ENCODE measurements around a stretch of chr20.

GRCh38 chr20:13243787-13244368, 22.8 kb downstream of the ISM1 start:
- RRBS, 2 experiments: no CpG with 5 or more reads among the region's 2 CpGs
CAGE:
- cytosol, long polyA minus RNA: no peak
- cytosol, long polyA plus RNA: no peak
- long polyA plus RNA: no peak
- nucleus, long polyA minus RNA: no peak
- nucleus, long polyA plus RNA: no peak

DNA sequence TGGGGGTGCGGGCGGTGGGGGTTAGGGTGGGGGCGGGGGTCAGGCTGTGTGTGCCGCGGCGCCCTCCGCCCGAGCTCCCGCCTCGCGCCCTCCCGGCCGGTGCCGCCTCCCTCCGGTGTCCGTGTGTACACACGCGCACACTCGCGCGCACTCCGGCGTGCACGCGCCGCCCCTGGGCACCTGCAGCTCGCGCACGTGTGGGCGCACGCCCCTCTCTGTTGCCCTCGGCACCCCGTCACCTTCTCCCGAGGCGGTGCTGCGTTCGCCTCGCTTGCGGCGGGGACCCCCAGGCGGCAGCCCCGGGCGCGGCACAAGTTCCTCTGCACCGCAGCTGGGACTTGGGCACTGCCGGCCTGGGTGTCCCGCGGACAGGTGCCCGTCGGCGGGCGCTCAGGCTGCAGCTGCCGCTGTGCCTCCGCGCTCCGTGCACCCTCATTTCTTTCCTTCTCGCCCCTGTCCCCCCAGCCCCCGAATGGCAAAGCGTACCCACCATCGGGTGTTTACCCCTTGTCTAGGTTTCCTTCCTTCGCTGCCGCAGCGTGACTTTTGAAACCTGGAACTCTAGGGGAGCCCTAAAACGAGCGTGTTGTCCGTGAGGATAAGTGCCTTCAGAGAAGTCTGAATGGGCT, 628 bp downstream of the MACROD2 start:
- RRBS, 2 experiments: 17 to 21% methylated on average over 12 to 20 of the region's 66 CpGs
CAGE:
- cytosol, long polyA minus RNA: no peak
- cytosol, long polyA plus RNA: no peak
- long polyA plus RNA: no peak
- nucleus, long polyA minus RNA: no peak
- nucleus, long polyA plus RNA: no peak

DNA sequence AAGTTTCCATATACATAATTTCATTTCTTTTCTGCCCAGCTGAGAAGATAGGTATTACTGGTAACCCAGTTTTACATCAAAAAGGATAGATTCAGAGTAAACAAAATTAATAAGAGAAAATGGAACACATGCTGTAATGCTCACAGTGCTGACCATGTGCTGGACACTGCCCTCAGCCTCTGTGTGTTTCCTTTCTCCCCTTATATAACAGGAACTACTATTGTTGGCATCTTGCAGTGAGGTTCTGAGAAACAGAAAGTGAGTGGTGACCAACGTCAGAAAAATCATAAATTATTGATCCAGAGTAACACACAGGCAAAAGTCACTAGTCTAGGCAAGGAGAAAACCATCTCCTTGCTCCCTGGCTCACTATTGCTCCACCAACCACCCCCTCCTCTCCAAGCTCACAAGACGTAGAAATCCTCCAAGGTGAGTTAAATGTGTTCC, 89.8 kb downstream of the KIF16B start:
- RRBS, 2 experiments: no CpG with 5 or more reads among the region's 2 CpGs
CAGE:
- cytosol, long polyA minus RNA: no peak
- cytosol, long polyA plus RNA: no peak
- long polyA plus RNA: no peak
- nucleus, long polyA minus RNA: no peak
- nucleus, long polyA plus RNA: no peak

DNA sequence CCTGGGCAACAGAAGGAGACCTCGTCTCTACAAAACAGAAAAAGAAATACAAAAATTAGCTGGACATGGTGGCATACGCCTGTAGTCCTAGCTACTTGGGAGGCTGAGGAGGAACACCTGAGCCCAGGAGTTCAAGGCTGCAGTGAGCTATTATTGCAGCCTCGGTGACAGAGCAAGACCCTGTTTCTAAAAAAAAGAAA, 12.3 kb upstream of the SNRPB2 start:
- RRBS, 2 experiments: no CpG with 5 or more reads among the region's 3 CpGs
CAGE:
- cytosol, long polyA minus RNA: no peak
- cytosol, long polyA plus RNA: no peak
- long polyA plus RNA: no peak
- nucleus, long polyA minus RNA: no peak
- nucleus, long polyA plus RNA: no peak

DNA sequence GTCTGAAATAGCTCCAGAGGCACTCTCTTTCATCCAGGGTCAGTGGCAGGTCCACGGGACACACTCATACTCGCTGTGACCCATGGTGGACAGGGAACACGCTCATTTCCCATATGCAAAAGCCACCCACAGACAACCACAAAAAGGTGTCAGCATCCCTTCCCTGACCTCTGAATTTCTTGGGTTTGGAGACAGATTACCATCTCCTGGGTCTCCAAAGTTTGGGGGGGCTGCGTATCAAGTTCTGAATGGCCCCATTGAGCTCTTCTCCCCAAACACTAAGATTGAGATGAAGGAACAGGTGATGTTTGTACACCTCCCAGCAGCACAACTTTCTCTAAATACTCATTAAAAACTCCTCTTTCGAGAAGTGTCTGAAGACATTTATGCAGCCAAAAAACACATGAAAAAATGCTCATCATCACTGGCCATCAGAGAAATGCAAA, 73.4 kb upstream of the PCSK2 start:
- RRBS, 2 experiments: no CpG with 5 or more reads among the region's 5 CpGs
CAGE:
- cytosol, long polyA minus RNA: no peak
- cytosol, long polyA plus RNA: no peak
- long polyA plus RNA: no peak
- nucleus, long polyA minus RNA: no peak
- nucleus, long polyA plus RNA: no peak

DNA sequence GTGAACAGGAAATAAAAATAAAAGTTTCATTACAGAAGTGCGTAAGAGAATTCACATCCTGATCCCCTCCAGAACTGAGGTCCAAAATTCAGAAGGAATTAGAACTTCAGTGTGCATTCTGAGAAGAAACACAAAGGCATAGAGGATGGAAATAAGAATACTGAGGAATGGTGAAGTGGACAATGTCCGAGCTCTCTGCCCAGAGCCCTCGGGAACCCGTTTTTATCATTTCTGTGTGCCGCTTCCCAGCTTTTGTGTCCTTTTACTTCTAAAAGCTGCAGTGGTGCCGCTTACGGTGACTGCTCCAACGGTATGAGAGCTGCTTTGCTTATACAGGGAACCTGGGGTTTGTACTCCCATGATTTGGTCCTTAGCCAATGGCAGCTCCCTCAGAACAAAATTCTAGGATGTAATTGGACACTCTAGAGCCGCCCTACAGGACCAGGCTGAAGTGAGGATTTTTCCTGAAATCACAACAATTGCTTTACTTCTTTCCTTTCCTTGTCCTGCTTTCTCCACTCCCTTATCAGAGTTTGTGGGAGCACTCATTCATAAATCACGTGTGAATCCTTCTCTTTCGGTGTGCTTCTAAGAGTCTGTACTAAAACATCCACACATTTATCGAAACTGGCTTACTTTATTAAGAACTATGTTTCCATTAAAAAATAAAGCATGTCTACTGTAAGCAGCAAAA, 24.2 kb upstream of the PCSK2 start:
- RRBS, 2 experiments: no CpG with 5 or more reads among the region's 12 CpGs
CAGE:
- cytosol, long polyA minus RNA: no peak
- cytosol, long polyA plus RNA: no peak
- long polyA plus RNA: no peak
- nucleus, long polyA minus RNA: no peak
- nucleus, long polyA plus RNA: no peak

GRCh38 chr20:17542819-17543440, 11.8 kb upstream of the BFSP1 start:
- RRBS, 2 experiments: no CpG with 5 or more reads among the region's 5 CpGs
CAGE:
- cytosol, long polyA minus RNA: no peak
- cytosol, long polyA plus RNA: no peak
- long polyA plus RNA: no peak
- nucleus, long polyA minus RNA: no peak
- nucleus, long polyA plus RNA: no peak

DNA sequence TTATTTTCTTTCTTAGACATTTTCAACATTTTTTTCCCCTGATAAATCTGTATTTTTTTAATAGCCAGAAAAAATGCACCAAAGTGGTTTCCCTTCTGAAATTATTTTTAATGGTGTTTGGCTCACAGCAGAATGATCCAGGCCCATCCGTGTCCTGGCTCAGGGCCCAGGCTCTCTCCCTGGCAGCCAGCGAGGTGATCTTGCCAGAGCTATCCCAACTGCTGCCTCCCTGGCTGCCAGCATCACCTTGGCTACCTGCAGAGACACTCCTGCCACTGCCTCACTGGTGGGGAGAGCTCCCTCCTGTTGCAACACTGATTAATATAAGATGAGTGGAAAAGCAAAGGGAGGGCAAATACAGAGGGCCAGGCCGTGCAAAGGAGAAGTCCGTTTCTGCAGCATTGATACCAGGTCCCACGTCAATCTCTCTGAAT, 13.0 kb upstream of the DSTN start:
- RRBS, 2 experiments: no CpG with 5 or more reads among the region's 5 CpGs
CAGE:
- cytosol, long polyA minus RNA: no peak
- cytosol, long polyA plus RNA: no peak
- long polyA plus RNA: no peak
- nucleus, long polyA minus RNA: no peak
- nucleus, long polyA plus RNA: no peak

DNA sequence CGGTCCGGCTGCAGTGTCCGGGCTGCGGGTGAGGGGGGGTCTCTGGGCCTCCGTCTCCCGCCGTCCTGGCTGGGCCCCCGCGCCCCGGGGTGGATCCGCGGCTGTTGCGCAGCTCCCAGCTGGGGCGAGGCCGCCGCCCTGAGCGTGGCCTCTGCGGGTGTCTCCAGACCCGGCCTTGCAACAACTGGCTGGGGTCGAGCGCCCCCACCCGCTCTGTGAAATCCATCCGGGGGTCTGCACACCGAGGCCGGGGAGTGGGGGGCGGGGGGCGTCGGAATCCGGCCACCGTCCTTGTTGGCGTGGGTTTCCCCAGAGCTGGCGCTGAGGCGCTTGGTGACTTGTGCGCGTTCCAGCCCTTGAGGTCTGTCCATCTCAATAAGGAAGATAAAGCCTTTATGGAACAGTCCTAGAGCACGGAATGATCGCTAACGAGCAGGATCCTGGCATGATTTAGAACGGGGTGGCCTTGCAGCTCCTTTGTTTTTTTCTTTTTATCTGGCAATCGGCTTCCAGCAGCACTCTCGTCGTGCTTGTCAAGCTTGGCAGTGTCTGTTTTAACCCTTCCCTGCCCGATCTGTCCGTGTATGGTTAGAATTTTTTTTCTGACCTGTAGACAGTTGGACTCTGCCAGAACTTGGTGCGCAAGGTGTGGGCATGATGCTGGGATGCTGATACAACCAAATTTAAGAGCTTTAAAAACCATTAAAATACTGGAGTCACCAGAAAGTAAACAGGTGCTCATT, 622 bp downstream of the DSTN start:
- RRBS, 2 experiments: 1% methylated on average over 18 of the region's 45 CpGs
CAGE:
- cytosol, long polyA minus RNA: no peak
- cytosol, long polyA plus RNA: no peak
- long polyA plus RNA: no peak
- nucleus, long polyA minus RNA: no peak
- nucleus, long polyA plus RNA: no peak

DNA sequence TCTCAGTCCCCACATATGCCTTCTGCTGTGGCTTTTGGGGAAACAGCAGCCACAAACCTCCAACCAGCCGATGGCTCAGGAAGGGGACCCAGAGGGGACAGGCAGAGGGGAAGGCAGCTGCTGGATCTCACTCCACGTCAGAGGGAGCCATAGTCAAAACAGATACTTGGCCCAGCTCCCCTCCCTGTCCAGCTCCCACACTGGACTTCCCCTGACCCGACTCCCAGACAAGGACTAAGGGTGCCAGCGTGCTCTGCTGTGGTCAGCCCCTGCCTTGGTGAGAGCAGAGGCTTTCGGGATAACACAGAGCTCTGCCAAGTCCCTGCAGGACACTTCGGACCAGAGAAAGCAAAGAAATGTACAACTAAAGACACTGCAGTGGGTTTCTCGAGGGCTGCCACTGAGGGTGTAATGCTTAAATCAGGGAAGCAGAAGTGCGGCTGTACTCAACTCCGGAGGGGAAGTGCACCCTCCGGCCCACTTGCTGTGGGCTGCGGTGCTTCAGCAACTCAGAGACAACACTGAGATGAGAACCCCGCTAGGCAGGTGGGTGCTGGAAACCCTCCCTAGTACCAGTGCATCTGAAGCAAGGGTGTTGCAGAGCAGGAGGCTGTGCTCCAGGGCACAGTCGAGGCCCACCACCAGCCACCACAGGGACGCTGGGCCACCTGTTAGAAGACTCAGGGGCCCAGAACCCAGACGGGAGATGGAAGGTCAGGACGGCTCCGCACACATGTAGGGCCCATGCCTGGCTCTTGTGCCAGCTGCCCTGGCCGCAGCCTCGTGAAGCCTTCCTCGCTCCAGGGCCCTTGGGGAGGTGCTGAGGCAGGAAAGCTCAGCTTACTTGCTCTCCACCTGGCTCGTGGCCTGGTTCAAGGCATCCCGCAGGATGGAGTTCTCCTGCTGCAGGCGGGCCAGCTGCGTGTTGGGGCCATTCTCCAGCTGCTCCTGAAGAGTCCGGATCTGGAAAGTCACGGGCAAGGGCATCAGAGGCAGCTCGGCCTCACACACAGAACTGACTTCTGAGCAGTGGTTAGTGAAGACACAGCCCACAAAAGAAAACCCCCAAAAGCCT, 47.0 kb downstream of the RRBP1 start:
- RRBS, 2 experiments: no CpG with 5 or more reads among the region's 27 CpGs
CAGE:
- cytosol, long polyA minus RNA: no peak
- cytosol, long polyA plus RNA: no peak
- long polyA plus RNA: no peak
- nucleus, long polyA minus RNA: no peak
- nucleus, long polyA plus RNA: no peak

GRCh38 chr20:17636629-17637296, 45.3 kb downstream of the RRBP1 start:
- RRBS, 2 experiments: 96 to 98% methylated on average over 5 of the region's 18 CpGs
CAGE:
- cytosol, long polyA minus RNA: no peak
- cytosol, long polyA plus RNA: no peak
- long polyA plus RNA: no peak
- nucleus, long polyA minus RNA: no peak
- nucleus, long polyA plus RNA: no peak

- RRBS, 2 experiments: no CpG with 5 or more reads among the region's 17 CpGs
CAGE:
- cytosol, long polyA minus RNA: no peak
- cytosol, long polyA plus RNA: no peak
- long polyA plus RNA: no peak
- nucleus, long polyA minus RNA: no peak
- nucleus, long polyA plus RNA: no peak
These were observed 26.5 kb downstream of the RRBP1 start for GRCh38 chr20:17655209-17656300.

DNA sequence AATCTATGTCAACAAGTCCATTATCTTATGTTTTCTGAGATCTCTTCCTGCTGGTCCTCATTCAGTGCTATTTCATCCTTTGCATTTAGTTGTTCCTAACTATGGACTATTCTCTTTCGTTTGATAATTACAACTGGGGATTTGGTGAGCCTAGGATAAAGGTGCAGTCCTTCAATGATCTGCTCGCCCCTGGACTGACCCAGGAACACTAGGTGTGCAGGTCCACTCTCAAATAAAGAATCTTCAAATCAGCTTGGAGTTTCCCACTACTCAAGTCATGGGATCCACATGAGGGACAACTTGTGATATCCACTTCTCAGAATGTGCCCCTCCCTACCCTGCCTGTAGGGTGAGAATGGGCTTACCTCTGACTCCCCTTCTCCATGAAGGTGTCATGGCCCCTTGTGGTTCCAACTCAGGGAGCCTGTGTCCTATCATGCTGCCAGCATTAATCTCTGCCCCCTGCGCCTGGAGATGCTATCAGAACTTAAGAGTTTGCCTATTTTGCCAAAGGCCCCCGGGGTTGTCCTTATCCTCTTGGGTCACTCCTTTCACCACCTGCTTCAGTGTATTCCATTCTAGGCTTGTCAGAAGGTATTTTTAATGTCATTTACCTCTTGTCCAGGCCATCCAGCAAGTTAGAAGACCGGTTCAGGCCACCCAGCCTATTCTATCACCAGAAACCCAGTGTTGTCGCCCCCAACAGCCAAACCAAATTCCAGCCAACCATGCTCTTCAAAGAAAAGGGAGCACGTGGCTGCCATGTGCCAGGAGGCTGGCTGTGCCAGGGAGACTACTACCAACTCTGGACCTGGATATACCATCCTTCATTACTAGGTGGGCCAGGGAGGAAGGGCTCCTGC, 10.6 kb downstream of the RRBP1 start:
- RRBS, 2 experiments: 100% methylated on average over 1 of the region's 7 CpGs; no CpG with 5 or more reads in 1 of the 2 experiments
CAGE:
- cytosol, long polyA minus RNA: no peak
- cytosol, long polyA plus RNA: no peak
- long polyA plus RNA: no peak
- nucleus, long polyA minus RNA: no peak
- nucleus, long polyA plus RNA: no peak

GRCh38 chr20:17682401-17683170, 544 bp upstream of the RRBP1 start:
- RRBS, 2 experiments: 2% methylated on average over 6 to 9 of the region's 50 CpGs
CAGE:
- cytosol, long polyA minus RNA: no peak
- cytosol, long polyA plus RNA: no peak
- long polyA plus RNA: no peak
- nucleus, long polyA minus RNA: no peak
- nucleus, long polyA plus RNA: no peak

- RRBS, 2 experiments: no CpG with 5 or more reads among the region's 7 CpGs
CAGE:
- cytosol, long polyA minus RNA: no peak
- cytosol, long polyA plus RNA: no peak
- long polyA plus RNA: no peak
- nucleus, long polyA minus RNA: no peak
- nucleus, long polyA plus RNA: no peak
These were observed 133.4 kb downstream of the SNX5 start for GRCh38 chr20:17835245-17835506.

- RRBS, 2 experiments: no CpG with 5 or more reads among the region's 10 CpGs
CAGE:
- cytosol, long polyA minus RNA: no peak
- cytosol, long polyA plus RNA: no peak
- long polyA plus RNA: no peak
- nucleus, long polyA minus RNA: no peak
- nucleus, long polyA plus RNA: no peak
These were observed 124.9 kb downstream of the SNX5 start for GRCh38 chr20:17843533-17844263.

GRCh38 chr20:17873858-17874781, 94.5 kb downstream of the SNX5 start:
- RRBS, 2 experiments: no CpG with 5 or more reads among the region's 12 CpGs
CAGE:
- cytosol, long polyA minus RNA: no peak
- cytosol, long polyA plus RNA: no peak
- long polyA plus RNA: no peak
- nucleus, long polyA minus RNA: no peak
- nucleus, long polyA plus RNA: no peak

DNA sequence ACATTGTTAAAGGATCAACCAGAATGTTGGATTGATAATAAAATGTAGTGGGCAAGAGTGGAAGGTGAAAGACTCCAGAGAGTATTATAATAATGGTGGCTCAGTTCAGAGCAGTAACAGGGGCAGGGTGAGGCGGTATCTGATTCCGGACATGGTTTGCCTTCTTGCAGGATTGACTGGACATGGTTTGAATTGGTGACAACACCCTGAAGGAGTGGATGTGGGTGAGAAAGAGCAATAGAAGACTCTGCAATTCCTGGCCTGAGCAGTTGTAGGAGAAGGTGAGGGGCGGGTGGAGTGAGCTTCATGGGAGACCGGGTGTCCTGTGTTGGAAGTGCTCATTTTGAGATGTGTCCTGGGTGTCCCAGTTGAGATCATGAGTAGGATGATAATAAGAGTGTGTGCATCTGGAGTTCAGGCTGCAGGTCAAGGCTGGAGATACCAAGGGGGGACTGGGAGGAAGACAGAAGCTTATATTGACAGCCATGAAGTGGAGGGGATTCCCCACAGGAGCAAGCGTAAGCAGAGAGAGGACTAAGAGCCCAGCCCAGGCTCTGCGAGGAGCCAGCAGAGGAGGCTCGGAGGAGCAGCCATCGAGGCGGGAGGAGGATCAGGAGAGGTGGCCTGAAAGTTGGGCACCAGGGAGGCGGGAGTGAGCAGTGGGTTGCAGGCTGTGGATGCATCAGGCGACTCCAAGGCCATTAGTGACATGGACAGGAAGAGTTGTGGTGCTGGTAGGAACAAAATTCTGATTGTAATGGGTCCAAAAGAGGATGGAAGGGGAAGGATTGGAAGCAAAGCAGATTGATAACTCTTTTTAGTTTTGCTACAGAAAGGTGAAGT, 116.1 kb downstream of the SLC24A3 start:
- RRBS, 2 experiments: no CpG with 5 or more reads among the region's 11 CpGs
CAGE:
- cytosol, long polyA minus RNA: no peak
- cytosol, long polyA plus RNA: no peak
- long polyA plus RNA: no peak
- nucleus, long polyA minus RNA: no peak
- nucleus, long polyA plus RNA: no peak

- RRBS, 2 experiments: no CpG with 5 or more reads among the region's 3 CpGs
CAGE:
- cytosol, long polyA minus RNA: no peak
- cytosol, long polyA plus RNA: no peak
- long polyA plus RNA: no peak
- nucleus, long polyA minus RNA: no peak
- nucleus, long polyA plus RNA: no peak
These were observed 194.2 kb downstream of the SLC24A3 start for GRCh38 chr20:19406522-19407112.

DNA sequence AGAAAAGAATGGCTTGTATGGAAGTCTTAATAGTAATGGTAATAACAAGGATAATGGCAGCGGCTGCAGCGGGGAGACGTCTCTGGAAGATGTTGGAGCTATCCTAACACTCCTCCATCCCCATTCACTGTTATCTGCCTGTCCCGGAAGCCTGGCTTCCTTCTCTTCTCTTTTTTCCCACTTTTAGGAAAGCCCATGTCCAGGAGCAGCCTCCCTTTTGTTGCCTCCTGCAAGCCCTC, 216.9 kb upstream of the RIN2 start:
- RRBS, 2 experiments: no CpG with 5 or more reads among the region's 4 CpGs
CAGE:
- cytosol, long polyA minus RNA: no peak
- cytosol, long polyA plus RNA: no peak
- long polyA plus RNA: no peak
- nucleus, long polyA minus RNA: no peak
- nucleus, long polyA plus RNA: no peak

Measured in HepG2 (cell line).